ENCODE measurements around the genes BACE1 and CEP164.

GRCh38 chr11:116788557-116788920 lies 716 bp upstream of the ZPR1 start:
- RRBS: 60% methylated on average over 1 of the region's 4 CpGs

DNA sequence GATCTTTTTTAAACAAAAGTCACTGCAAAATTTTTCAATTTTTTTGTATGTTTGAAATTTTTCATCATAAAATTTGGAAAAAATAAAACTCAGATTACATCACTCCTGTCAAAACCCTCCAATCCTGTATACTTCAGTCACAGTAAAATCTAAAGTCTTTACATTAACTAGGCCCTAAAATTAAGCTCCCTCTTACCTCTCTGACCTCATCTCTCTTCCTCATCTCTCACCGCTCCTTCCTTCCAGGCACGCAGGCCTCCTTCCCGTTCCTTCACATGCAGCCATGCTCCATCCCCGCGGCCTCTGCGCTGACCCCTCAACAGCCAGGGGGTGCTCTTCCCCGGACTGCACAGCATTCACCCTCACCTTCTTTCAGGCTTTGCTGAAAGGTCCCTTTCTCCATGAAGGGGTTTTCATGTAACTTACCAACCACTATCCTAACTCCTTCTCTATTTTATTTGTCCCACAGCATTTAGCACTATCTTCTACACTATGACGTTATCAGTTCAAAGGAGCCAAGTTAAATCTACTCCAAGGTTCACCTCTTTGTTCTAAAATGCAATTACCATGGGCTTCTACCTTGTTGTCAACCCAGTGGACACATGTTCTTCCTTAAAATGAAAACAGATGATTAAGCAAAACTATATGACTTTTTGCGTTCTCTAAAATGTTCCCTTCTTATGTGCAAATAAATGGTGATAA lies 57.7 kb upstream of the APOA1 start:
- RRBS: no CpG with 5 or more reads among the region's 9 CpGs

DNA sequence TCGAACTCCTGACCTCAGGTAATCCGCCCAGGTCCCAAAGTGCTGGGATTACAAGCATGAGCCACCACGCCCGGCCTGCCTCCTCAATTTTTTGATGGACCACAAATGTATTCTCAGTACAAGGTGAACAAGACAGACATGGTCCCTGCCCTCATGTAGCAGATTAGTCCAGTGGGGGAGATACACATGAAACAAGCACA lies 76.9 kb upstream of the APOA1 start:
- RRBS: no CpG with 5 or more reads among the region's 4 CpGs

DNA sequence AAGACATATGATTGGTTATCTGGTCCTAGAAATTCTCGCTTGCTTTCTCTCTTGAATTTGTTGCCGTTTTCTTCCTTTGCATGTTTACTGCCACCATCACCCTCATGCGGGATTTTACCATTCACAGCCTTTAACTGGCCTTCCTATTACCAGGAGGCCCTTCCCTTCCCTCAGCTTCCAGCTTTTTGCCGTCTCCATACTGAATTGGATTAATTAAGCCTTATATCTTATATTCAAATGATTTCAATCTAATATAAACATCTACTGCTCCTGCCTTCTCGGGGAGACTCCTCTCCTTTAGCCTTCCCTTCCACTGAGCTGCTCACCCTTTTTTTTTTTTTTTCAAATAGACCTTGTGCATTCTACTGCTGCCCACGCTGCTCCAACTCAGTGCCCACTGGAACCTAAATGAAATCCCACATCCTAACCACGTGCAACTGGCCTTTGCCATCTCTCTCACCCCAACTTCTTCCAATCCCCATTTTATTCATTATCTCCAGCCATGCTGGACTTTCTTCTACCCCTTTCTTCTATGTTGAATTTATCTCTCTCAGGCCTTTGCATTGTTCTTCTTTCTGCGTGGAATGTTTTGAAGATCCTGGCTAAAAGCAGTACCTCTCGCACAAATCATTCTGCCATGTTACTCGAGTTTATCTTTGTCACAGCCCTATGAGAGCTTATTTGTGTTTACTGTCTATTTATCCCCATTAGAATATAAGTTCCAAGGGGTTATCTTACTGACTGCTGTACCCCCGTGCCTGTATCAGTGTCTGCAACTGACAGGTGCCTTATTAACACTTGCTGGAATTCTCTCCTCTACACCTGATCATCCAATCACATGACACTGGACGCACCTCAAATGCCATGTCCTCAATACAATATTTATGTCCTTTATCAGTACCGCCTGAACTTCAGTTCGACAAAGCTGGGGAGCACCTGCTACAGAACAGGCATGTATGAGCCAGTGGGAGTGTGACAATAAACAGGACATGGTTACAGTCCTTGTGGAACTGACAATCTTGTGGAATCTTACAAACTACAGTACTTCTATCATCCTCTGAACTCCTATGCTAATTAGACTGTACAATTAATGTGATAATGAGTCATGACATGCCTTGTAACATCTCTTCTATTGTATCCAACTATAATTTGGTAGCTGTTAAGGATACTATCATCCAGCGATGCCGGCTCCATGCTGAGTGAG lies 82.8 kb upstream of the APOA1 start:
- RRBS: no CpG with 5 or more reads among the region's 16 CpGs

- RRBS: no CpG with 5 or more reads among the region's 7 CpGs
Observed at GRCh38 chr11:116930041-116930709, 92.8 kb upstream of the APOA1 start.

GRCh38 chr11:116947943-116948379 lies 110.5 kb upstream of the APOA1 start:
- RRBS: no CpG with 5 or more reads among the region's 1 CpG

DNA sequence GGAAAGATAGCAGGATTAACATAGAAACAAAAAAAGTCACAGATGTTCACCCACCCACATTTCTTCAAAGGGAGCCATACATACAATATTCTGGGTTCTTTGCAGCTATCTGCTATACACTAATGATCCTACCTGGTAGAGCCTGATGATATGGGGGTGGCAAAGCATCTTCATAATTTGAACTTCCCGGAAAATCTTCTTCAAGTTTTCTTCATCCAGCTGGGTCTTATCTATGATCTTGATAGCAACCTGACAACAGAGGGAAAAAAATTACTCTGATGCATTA lies 119.3 kb upstream of the APOA1 start:
- RRBS: no CpG with 5 or more reads among the region's 1 CpG

GRCh38 chr11:116999523-117000019 lies 98.7 kb downstream of the SIK3 start:
- RRBS: no CpG with 5 or more reads among the region's 1 CpG

DNA sequence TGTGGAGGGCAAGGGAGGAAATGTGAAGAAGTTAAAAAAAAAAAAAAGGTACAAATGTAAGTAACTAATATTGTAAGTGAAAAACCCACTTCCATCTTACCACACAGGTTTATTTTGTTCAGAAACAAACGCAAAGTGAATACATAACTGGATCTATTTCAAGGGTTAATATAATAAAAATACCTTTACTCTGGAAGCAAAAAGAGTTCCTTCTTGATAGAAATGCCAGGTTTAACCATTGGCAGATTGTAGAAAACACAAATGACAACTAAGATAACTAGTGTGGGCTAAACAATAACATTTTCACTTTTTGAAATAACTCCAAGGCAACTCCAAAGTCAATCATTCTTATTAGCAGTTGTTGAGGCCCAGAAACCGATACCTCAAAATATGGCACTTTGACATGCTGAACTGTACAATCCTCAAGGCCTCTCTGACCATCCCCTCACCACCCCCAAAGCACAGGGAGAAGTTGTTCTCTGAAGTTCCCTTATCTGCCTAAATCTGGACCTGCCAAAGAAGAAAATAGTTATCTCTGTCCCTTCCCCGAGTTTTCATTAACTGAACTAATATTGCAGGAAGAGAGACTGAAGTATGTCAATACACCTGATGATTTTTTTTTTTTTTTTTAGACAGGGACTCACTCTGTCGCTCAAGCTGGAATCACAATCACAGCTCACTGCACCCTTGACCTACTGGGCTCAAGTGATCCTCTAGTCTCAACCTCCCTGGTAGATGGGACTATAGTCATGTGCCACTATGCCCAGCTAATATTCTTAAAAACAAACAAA lies 75.2 kb downstream of the SIK3 start:
- RRBS: no CpG with 5 or more reads among the region's 4 CpGs

DNA sequence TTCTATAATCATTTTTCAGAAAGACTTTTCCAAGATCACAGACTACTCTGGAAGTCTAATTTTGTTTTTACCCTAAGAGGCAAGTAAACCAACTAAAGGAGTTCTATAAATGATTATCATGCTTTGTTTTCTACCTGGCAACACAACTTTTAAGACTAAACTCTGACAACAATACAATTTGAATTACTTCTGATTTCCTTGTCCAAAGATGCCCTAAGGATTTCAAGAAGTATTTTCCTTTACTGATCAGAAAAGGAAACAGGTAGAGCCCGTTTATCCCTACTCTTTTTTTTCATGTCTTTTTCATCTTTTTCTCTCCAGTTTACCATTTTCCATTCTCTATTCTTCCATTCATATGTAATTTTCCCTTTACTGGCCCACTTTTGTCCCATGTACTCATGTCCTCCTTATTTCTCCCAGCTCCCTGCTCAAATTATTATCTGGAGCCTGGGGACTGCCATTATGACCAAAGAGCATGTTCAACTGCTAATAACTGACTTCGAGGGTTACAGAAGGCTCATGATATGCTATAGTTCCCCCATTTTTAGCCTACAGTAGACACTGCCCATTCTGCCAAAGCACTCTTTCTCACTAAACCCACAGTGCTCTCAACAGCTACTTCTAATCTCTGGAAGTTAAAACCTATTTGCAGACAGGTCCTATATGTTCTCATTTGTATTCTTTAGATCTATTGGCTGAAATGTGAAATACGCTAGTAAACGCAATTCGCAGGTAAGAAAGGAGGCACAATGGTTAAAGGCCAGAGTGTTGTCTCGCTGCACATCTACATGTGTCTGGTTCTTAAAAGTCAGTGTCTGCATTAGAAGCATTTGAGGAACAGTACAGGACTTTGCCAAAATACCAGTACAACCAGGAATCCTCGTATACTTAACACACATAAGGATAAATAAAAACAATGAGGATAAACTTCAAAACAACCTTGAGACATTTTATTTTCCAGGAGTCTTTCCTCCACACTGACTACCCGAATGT lies 56.3 kb downstream of the SIK3 start:
- RRBS: no CpG with 5 or more reads among the region's 8 CpGs

DNA sequence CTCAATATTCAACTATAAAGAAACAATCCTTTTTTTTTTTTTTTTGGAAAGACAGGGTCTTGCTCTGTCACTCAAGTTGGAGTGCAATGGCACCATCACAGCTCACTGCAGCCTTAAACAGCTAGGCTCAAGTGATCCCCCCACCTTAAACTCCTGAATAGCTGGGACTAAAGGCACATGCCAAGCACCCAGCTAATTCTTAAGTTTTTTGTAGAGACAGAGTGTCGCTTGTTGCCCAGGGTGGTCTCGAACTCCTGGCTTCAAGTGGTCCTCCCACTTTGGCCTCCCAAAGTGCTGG lies 31.8 kb downstream of the SIK3 start:
- RRBS: no CpG with 5 or more reads among the region's 2 CpGs

DNA sequence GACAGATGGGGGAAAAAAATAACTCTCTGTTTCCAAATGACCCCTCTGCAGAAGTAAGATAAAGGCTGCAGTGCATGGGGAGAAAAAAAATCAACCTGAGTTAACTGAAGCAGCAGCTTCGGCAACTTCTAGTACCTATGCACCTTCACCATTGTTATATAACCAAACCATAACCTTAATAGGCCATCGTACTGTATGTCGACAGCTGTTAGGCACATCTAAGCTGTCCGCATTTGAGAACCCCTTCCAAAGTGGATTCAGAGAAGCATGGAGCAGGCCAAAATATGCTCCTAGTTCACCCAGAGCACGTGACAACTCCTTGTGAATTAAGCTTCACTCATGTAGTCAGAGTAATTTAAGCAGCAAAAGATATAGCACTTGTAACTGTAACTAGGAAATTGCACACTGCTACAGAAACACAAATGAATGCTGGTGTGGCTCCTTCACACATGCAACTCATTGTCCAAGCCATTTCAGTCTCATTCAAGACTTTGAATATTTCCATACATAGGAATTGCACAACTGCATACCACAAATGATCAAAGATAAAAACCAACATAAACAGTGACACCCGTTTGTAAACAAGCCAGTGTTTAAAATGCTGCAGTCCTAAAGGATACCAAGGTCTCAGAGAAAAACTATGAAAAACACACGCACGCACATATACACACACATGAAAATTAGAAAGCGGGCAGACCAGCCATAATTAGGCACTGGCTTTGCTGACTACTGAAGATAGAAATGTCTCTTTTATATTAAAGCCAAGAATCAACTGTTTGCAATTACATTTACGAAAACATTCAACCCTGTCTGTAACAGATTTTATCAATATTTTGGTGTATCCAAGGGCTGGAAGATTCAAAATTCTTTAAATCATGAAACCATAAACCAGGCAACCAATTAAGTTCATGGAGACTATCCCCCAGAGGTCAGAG lies 2.5 kb downstream of the SIK3 start:
- RRBS: no CpG with 5 or more reads among the region's 10 CpGs

DNA sequence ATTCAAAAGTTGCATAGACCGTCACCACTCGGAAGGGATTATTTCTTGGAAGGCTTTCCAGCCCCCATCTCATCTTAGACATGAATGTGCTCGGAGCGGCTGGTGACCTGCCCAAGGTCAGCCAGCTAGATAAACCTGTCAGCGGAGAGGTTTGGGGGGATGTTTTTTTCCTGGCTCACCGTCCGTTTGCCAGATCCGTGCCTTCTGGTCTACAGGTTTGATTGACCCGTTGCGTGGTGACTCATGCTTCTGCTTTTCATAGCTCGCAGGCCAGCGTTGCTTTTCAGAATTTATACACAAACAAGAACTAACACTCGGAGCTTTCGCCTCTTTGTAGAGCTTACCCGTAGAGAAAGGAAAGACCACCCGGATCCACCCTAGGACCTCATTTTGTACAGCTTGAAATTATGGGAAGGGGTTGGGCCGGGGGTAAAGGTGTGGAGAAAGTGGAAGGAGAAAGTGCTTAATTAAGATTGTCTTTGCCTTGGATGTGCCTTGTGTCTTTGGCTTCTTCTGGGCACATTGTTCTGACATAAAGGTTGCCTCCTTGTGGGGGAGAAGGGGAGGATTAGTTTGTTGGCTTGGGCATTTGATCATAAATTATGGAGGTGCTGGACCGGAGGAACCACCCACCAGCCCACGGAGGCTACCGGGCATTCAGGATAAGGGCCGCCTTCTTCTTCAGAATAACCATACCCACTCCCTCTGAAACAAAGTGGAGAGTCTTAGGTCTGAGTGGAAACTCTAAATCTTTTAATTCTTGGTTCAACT lies 1.1 kb downstream of the PAFAH1B2 start:
- RRBS: no CpG with 5 or more reads among the region's 21 CpGs

- RRBS: no CpG with 5 or more reads among the region's 8 CpGs
Observed at GRCh38 chr11:117206064-117206559, 6.9 kb downstream of the TAGLN start.

- RRBS: no CpG with 5 or more reads among the region's 9 CpGs
Observed at GRCh38 chr11:117218967-117219469, 12.9 kb downstream of the PCSK7 start.

DNA sequence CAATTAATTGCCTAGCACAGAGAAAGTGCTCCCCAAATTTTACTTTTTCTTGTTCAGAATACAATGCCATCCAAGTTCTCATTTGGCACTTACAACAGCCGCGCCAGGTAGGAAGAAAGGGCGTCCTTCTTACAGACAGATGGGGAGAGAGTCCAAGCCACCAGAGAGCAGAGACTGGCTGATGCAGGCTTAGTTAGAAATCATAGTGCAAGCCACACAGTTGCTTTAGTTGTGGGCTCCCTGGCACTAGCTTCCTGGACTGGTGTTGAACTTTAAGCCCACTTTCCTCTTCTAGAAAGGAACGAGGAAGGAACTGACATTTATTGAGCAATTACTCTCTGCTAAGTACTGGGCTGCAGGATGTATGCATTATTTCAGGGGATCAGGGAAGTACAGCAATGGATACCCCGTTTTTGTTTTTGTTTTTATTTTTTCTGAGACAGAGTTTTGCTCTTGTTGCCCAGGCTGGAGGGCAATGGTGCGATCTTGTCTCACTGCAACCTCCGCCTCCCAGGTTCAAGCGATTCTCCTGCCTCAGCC lies 3.0 kb downstream of the BACE1 start:
- RRBS: no CpG with 5 or more reads among the region's 8 CpGs

GRCh38 chr11:117315574-117316659 lies at the start of gene BACE1:
BACE1 (minus strand) TSS chr11:117316256.
- RRBS: 2% methylated on average over 30 of the region's 75 CpGs

GRCh38 chr11:117327528-117328408 lies at the start of gene CEP164:
CEP164 (plus strand) TSS chr11:117327854.
- RRBS: 1% methylated on average over 9 of the region's 66 CpGs

DNA sequence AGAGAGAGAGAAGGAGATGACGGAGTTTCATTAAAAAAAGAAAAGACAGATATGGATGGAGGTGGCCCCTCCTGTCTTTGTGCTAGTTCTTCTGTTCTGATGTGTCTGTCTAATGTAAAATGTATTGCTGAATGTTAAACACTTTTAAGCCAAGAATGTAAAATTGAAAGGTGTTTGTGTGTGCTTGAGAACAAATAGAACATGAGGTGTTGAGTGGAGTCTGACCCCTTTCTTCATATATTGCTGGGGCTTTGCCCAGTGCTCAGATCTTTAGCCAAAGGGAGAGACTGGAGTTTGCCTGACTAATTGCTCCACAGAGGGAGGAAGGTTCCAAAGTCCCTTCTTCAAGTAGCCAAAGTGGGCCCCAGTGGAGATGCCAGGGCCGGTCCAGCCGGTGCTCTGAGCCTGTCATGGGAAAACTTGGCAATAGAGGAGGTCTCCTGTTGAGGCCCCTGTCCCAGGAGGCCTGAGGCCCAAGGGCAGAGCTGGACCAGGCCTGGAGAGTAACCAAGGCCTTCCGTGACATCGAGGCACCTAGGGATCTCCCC lies 112.4 kb downstream of the DSCAML1 start:
- RRBS: no CpG with 5 or more reads among the region's 5 CpGs

DNA sequence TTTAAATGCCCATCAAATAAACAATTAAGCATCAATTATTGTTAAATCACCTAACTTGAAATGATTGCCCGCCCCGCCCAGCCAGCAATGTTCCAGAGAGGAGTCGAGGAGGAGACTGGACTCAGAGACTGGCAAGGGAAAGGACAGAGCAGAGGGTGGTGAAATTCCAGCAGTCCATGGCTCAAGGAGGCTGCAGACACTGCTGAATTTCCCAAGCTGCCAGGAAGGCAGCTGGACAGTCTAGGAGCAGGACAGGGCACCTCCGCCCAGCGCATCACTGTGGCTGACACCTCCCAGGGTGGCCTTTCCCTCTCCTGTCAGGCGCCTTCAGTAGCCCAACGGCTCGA lies 7.4 kb downstream of the FXYD6 start:
- RRBS: no CpG with 5 or more reads among the region's 8 CpGs

Data from AG09319 (cell line).